Measurements from ENCODE around the gene DNAJB6.

DNA sequence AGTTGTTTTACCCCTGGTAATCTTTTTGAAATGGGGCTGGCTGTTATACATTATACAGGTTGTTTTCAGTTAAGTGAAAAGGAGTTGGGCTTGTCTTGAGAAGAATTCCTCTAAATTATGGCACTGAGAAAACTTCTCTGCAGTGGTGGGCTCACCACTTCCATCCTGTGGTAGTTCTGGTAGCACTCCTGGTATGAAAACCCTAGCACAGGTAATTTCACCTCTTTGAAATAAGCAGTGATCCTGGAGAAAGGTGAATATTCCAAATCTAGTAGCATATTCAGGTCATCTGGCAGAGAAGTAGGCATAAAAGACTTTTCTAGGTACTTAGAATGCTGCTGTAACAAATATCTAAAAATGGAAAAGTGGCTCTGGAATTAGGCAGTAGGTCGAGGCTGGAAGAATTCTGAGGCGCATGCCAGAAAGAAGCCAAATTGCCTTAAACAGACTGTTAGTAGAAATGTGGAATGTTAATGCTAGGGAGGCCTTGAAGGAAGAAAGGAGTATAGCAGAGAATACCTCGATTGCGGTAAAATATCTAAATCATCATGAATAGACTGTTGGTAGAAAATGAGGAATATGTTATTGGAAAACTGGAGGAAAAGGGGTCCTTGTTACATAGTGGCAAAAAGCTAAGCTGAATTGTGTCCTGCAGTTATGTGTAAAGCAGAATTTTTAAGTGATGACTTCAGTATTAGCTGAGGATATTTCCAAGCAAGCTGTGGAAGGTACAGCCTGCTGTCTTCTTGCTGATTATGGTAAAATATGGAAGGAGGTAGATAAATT is 55.6 kb downstream of the UBE3C start:
- PRO-cap, result no peak
- RAMPAGE, long total RNA, 2 experiments, result start-site peak on the plus strand in 1 of 2 experiments, centred at position 454 of the sequence, 14 reads per replicate

- PRO-cap, result no peak
- RAMPAGE, long total RNA, 2 experiments, result no peak in any of the 2 experiments
Observed at GRCh38 chr7:157270945-157271567, 65.7 kb upstream of the DNAJB6 start.

DNA sequence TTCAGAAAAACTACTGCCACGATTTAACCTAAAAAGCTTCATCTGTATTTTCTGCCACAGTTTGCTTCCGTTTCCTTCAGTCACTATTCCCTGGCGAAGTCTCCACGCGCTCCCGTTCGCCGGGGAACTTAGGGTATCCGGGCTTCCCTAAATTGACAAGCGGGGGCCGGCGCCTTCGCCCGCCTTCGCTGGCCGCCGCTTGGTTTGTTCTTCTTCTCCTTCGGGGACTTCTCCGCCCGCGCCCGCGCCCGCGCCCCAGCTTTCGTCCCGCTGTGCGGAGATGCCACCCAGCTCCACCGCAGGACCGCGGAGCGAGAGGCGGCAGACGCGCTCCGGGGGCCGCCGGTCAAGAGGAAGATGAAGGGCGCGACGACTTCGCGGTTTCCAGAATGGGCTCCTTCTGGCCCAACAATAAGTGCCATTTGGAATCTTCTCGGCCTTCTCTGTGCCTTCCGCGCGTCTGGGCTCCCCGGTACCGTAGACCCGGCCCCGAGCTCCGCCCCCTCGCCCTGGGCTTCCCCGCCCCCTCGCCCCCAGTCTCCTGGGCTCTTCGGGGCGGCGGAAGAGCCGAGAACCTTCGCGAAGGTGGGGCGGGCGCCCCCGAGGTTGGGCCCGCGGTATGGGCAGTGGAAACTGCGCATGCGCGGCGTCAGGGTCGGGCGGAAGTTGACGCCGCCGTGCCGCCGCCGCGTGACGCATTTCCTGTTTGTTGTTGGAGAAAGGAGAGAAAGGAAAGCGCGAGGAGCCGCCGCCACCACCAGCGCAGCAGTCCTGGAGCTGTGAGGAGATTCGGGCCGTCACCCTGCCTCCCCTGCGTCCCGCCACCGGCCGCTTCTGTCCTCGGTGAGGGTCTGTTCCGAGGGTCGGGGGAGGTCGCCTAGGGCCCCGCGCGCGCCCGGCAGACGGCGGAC is at the start of gene DNAJB6:
DNAJB6 (plus strand) TSS at position 703 of the 911 bp plus-strand sequence.
- PRO-cap, result bidirectional peak, plus-strand start at position 712 of the sequence, minus-strand start at position 619 of the sequence
- RAMPAGE, long total RNA, 2 experiments, result start-site peak on the plus strand in 2 of 2 experiments, centred at positions 729 to 748 of the sequence, 56 to 278 reads per replicate

GRCh38 chr7:157368939-157369748 is 32.3 kb downstream of the DNAJB6 start:
- PRO-cap, result no peak
- RAMPAGE, long total RNA, 2 experiments, result no peak in any of the 2 experiments

GRCh38 chr7:157576243-157576878 is 239.6 kb downstream of the DNAJB6 start:
- PRO-cap, result unidirectional peak, minus-strand start at chr7:157576585
- RAMPAGE, long total RNA, 2 experiments, result no peak in any of the 2 experiments

DNA sequence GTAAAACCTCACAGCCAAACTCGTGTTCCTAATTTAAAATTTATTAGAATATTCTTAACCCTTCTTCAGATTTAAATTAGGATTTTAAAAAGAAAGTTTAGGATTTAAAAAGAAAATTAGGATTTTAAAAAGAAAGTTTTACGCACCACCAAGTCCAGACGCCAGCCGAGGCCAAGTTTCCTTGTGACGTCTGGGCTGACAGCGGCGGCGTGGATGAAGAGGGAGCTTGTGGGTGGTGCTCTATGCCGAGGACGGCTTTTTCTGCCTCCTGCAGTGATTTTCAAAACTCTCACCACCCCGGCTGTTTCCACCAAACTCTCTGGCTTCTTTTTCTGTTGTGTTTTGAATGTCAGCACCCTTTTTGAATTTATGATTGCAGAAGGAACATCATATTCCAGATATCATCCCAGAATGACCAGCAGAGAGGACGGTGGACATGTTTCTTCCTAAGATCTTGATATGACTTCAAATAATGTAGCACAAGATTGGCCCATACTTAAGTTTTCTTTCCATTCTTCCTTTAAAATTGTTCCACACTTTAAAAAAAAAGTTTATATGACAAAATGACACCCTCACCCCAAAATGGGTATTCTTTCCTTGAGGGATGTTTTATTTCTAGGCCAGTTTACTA is 253.0 kb downstream of the DNAJB6 start:
- PRO-cap, result no peak
- RAMPAGE, long total RNA, 2 experiments, result no peak in any of the 2 experiments

DNA sequence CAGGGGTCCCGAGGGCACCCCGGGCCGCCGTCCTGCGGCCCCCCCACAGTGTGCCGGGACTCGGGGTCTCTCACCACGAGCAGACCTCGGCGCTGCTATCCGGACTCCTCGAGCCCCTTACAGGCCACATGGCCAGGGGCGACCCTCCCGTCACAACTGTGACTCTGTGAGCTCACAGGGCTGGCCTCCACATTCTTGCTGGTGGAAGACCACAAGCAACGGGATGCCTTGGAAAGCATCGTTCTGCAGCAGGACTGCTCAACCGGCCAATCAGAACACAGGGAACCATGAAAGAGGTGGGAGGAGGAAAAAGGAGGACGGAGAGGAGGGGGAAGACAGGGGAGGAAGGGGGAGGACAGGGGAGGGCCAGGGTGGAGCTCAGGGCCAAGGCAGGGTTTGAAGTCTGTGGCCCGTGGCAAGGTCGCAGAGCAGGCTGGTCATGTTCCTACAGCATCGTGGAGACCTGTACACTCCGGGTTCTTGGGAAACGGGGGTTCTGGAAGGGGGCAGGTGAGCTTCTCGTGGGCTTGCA is 277.1 kb downstream of the DNAJB6 start:
- PRO-cap, result no peak
- RAMPAGE, long total RNA, 2 experiments, result no peak in any of the 2 experiments

DNA sequence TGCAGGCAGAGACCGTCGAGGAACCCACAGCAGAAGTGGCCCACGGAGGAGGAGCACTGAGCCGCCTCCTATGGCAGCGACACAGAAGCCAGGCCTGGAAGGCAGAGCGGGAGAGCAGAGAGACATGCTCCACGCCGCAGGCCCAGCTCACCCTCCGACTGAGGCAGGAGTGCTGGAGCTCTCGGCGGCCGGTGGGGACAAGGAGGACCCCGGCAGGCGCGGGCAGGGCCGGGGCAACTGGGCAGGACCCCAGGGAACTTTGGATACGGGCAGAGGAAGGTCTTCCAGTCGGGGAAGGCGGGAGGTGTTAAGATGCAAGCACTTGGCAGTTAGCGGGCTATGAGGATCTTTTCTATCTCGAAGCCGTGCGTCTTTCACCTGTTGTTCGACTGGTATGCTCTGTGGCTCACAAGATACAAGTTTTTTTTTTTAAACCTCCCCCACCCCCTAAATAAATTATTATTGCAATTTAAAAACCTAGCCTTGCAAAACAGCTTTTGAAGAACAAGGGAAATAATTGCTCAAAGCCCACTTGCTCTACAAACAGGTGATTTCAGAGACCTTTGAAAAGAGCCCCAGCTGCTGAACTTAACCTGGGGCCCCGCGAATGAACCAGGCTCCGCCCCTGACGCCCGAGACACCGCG is 420.6 kb downstream of the DNAJB6 start:
- PRO-cap, result bidirectional peak, plus-strand start at position 215 of the sequence, minus-strand start at position 192 of the sequence
- RAMPAGE, long total RNA, 2 experiments, result no peak in any of the 2 experiments

DNA sequence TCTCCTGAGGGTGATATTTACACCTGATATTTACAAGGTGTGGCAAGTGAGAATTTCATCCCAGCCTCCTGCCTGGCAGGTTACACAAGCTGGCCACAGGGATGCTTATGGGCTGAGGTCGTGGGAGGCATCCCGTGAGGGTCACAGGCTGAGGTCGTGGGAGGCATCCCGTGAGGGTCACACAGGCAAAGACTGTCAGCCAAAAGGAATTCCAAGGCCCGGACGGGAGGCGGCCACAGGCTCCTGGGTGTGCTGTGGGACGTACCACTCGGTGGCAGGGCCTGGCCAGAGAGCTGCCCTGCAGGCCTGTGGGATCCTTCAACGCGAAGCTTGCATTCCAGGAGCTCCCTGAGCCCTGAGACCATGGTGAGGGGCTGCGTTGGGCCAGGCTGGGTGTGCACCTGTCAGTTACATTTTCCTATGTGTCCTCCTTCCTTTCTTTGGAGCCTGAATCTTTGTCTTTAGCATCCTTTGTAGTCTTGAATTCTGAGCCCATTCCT is 460.6 kb downstream of the DNAJB6 start:
- PRO-cap, result no peak
- RAMPAGE, long total RNA, 2 experiments, result no peak in any of the 2 experiments

GRCh38 chr7:158008861-158009466 is 578.7 kb downstream of the PTPRN2 start:
- PRO-cap, result no peak
- RAMPAGE, long total RNA, 2 experiments, result start-site peak on the minus strand in 1 of 2 experiments, at chr7:158009222-158009270 at its widest, 6 reads per replicate

GRCh38 chr7:158710443-158711208 is 6.0 kb upstream of the NCAPG2 start:
- PRO-cap, result no peak
- RAMPAGE, long total RNA, 2 experiments, result no peak in any of the 2 experiments

DNA sequence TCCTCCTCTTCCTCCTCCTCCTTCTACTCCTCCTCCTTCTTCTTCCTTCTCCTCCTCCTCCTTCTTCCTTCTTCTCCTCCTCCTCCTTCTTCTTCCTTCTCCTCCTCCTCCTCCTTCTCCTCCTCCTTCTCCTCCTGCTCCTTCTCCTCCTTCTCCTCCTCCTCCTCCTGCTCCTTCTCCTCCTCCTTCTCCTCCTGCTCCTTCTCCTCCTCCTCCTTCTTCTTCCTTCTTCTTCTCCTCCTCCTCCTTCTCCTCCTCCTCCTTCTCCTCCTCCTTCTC is 13.0 kb upstream of the NCAPG2 start:
- PRO-cap, result no peak
- RAMPAGE, long total RNA, 2 experiments, result no peak in any of the 2 experiments

GRCh38 chr7:158820852-158822220 is 8.0 kb downstream of the ESYT2 start:
- PRO-cap, result no peak
- RAMPAGE, long total RNA, 2 experiments, result start-site peak on the minus strand in 1 of 2 experiments, at chr7:158821708-158822110 at its widest, 8 reads per replicate

DNA sequence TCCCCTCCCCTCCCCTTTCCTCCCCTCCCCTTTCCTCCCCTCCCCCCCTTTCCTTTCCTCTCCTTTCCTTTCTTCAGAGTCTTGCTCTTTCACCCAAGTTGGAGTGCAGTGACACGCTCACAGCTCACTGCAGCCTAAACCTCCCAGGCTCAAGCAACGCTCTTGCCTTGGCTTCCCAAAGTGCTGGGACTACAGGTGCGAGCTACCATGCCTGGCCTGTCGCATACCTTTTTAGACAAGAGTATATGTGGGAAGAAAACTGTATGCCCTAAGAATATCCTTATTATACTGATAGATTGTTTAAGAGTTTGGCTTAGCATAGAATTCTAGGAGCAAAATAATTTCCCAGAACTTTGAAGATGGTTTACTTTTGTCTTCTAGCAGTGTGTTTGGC is 2.6 kb downstream of the DYNC2I1 start:
- PRO-cap, result no peak
- RAMPAGE, long total RNA, 2 experiments, result no peak in any of the 2 experiments

- PRO-cap, result no peak
- RAMPAGE, long total RNA, 2 experiments, result no peak in any of the 2 experiments
Observed at GRCh38 chr7:158911848-158912047, 55.4 kb downstream of the DYNC2I1 start.

DNA sequence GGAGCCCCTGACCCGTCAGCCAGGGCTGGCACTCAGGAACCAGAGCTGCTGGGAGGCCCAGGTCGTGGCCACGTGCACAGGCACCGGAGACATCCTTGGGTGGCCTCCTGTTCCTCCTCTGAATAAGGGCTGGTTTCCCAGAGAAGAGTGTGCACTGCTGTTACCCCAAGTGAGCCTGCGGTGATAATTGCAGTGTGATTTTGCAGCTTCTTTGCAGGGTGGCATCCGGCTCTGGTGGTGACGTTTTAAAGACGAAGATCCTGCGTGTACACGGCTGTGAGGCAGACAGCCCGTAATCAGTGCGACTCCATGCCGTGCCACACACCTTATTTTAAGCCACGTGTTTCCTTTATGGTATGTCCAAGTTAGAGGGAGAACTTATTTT is 50.3 kb downstream of the VIPR2 start:
- PRO-cap, result no peak
- RAMPAGE, long total RNA, 2 experiments, result no peak in any of the 2 experiments

DNA sequence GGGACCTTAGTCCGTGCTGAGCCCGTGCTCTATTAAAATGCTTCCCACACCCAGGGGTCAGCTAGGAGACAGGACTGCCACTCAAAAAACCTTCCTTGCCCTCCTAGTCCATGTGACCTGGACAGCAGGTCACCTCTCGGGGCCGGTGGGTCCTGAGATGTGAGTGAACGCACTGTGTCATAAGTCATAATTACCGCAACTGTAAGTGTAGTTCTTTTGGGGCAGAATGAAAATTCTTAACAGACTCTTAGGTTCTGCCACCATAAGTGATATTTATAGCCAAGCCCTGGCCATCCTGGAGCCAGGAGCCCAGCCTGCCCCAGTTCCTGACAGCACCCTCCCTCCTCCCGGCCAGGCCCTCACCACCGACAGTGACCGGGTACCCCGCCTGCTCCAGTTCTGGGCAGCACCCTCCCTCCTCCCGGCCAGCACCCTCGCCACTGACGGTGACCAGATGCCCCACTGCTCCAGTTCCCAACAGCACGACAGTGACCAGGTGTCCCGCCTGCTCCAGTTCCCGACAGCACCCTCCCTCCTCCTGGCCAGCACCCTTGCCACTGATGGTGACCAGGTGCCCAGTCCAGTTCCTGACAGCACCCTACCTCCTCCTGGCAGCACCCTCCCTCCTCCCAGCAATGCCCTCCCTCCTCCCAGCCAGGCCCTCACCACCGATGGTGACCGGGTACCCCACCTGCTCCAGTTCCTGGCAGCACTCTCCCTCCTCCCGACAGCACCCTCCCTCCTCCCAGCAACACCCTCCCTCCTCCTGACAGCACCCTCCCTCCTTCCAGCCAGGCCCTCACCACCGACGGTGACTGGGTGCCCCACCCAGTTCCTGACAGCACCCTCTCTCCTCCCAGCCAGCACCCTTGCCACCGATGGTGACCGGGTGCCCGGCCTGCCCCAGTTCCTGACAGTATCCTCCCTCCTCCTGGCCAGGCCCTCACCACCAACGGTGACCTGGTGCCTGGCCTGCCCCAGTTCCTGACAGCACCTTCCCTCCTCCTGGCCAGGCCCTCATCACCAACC is 40.4 kb downstream of the VIPR2 start:
- PRO-cap, result bidirectional peak, plus-strand start at position 578 of the sequence, minus-strand start at position 373 of the sequence
- RAMPAGE, long total RNA, 2 experiments, result no peak in any of the 2 experiments

DNA sequence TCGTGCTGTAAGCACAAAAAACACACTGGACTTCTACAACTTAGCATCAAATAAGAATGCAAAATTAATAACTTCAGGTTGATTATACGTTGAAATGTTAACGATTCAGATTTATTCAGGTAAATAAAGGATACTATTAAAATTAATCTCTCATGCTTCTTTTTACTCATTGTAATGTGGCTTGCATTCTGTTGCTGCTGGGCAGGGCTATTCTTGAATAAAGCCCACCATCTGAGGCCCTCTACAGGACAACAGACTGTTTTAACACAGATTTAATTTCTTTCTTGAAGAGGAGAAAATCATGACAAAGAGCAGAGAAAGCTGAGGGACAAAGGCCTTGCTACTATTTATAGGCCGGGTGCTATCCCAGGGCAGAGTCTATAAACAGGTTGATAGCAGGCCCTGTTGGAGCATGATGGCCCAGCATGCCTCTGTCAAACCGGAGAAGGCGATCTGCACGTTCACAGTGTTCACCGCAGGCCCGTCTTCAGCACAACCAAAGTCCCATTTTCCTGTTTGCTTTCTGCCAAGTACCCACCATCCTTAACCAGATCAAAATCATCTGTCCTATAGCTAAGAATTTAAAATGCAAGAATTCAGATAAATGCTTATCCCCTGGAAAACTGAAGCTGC is 3.0 kb downstream of the VIPR2 start:
- PRO-cap, result no peak
- RAMPAGE, long total RNA, 2 experiments, result no peak in any of the 2 experiments

DNA sequence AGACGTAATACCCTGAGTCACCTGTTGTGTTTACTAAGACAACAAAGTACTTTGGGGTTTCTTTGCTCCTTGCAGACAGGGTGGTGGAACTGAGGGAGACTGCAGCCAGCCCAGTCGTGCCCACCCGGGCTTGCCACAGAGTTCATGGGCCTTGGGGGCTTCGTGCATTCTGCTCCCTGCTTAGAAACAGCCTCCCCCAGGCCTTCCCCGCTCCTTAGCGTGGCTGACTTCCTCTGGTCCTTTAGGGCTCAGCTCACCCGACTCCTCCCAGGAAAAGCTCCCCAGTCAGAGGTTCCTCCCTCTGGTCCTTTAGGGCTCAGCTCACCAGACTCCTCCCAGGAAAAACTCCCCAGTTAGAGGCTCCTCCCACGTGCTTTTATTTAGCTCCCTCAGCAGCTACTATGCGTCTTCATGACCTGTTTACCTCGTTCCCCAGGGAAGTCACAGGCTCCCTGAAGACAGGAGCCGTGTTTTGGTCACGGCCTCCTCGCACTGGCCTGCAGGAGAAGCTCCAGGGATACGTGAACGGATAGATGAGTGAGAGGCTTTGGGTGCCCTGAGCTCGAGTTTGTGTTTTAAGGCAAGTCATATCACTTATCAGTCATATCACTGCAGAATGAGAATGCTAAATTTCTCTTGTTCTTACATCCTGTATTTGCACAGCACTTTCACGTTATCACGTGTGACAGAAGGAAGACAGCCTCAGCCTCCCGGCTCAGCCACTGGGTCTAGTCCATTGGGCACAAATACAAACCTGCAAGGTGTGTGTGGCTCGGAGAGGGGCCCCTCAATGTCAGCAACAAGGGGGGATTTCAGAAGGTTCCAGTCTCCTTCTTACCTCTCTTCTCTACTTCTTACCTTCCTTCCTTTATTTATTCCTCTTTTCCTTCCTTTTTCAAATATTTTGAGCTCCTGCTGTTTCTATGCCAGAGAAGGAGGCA is 52.7 kb upstream of the VIPR2 start:
- PRO-cap, result no peak
- RAMPAGE, long total RNA, 2 experiments, result no peak in any of the 2 experiments

Data from body of pancreas (tissue), 2 donors.